ENCODE results near the genes ALG8 and PRCP.

- PRO-cap: no peak
Measured at GRCh38 chr11:76781734-76782527, 1.2 kb upstream of the TSKU start.

GRCh38 chr11:76810043-76810583 lies 27.0 kb downstream of the TSKU start:
- PRO-cap: no peak

DNA sequence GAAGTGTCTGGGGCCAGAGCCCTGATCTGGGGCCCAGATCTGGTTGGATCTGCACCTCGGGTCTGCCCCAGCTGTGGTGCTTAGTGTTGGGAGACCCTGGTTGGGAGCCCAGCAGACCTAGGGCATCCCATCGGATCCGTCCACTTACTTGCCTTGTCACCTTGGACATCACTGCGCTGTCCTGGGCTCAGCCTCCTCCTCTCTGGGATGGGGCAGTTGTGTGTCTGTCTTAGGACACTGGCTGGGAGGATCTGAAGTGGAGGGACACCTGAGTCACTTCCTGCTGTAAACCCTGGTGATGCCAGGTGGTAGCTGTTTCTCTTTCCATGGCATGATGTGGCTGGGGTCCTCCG lies 12.3 kb upstream of the OMP start:
- PRO-cap: no peak

DNA sequence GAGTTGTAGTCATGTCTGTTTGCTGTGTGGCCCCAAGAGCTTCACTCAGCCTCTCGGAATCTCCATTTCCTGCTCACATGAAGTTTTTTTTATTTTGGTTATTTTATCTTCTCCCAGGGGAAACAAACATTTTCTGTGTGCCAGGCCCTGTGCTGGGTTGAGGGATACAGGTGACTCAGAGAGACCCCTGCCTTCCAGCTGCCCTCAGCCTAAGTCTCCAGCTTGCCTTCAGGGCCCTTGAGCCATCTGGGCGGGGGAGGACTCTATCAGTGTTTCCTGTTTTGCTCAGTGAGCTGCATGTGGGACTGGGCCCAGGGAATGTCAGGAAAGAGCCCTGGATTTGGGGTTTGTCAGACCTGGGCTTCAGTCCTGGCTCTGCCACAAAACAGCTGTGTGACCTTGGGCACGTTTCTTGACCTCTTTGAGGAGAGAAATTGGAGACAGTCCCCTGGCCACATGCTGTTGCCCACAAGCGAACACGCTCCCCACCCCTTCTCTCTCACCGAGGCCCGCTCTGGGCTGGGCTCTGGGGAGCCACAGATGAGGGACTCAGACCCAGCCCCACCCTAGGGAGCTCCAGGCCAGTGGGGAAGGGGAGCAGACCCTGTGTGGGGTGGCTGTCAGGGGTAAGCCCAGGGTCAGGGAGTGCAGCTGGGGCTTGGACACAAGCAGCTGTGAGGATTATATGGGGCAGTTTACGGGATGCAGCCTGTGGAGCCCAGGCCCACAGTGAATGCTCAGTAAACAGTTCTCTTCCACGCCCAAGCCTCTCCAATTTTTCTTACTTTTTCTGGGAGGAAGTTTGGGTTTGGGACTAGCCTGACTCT lies 12.2 kb downstream of the MYO7A start:
- PRO-cap: no peak

- PRO-cap: no peak
Measured at GRCh38 chr11:77278499-77279211, 22.8 kb downstream of the GDPD4 start.

DNA sequence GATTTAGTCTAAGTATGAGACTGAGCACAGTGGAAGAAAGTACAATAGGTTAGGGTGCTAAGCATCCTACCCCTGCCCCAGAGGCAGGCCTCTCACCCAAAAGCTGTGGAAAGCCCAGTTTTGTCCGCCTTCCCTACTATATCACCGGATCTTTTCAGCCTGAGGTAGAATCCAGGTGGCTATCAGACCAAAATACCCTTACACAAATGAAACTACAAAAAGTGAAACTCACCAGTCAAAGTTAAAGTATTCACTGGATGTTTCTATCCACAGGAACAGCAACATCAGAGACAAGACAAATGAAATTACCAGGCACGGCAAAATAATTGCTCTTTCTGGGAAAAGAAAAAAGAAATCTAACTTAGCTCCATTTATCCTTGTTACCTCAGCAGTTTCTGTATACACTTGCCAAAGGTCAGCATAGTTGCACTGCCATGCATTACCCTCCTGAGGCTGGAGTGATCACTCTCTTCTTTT lies 16.6 kb downstream of the GDPD4 start:
- PRO-cap: no peak

GRCh38 chr11:77407490-77407948 lies 66.4 kb downstream of the PAK1 start:
- PRO-cap: no peak

- PRO-cap: no peak
Measured at GRCh38 chr11:78078853-78079526, 672 bp downstream of the NDUFC2 start.

GRCh38 chr11:78082853-78083436 lies 3.3 kb upstream of the NDUFC2 start:
- PRO-cap: no peak

- PRO-cap: unidirectional peak, minus-strand start at chr11:78139624
Measured at GRCh38 chr11:78139244-78140481, at the start of gene ALG8. Gene ALG8 (minus strand): TSS chr11:78139626.

- PRO-cap: no peak
Measured at GRCh38 chr11:78202646-78203073, 13.9 kb downstream of the USP35 start.

DNA sequence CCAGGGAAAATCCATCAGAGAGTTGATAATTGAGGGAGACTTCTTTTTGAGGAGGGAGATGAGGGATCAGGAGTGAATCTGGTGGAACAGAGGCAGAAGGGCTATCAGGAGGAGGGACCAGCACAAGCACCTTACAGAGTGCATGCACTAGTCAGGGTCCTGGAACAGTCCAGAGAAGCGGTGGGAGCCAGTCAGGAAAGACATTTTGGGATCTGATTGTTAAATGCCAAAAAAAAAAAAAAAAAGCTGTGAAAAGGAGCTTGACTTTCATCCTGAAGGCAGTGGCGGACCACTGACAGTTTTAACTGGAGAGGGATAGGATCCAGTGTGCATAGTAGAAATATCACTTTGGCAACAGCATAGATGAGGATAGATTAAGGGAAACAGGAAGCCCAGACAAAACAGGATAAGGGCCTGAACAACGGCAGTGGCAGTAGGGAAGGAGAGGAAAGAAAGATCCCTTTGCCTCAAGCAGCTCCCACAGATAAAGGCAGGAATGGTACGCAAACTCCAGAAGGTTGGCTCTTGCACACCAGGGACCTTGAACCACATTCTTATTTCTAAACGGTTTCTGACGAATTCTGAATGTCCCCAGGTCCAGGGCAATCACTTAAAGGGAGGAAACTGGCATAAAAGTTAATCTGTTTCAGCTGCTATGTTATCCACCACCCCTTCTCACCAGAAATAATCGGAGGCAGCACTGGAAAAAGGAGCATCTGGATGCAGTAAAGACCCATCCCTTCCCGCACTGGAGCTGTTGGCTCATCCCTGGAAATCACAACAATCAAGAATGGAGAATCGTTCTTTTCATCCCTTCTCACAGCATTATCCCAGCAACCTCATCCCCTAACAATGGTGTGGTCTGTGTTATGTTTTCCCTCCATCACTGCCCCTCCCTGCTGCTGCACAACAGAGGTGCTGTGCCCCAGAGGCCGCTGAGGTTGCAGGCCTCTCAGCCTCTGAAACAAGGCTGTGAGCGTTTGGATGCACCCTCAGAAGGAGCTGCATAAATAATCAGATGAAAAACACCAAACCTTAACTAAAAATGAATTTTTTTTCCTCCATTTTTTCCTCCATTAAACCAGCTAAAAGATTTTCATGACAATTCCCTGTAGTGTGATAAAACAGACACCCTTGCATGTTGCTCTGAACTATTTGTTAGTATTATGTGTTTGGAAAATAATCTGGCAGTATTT lies 99.1 kb downstream of the GAB2 start:
- PRO-cap: no peak

- PRO-cap: no peak
Measured at GRCh38 chr11:78365007-78366011, 52.3 kb downstream of the GAB2 start.

GRCh38 chr11:78429519-78430149 lies 12.0 kb upstream of the GAB2 start:
- PRO-cap: no peak

DNA sequence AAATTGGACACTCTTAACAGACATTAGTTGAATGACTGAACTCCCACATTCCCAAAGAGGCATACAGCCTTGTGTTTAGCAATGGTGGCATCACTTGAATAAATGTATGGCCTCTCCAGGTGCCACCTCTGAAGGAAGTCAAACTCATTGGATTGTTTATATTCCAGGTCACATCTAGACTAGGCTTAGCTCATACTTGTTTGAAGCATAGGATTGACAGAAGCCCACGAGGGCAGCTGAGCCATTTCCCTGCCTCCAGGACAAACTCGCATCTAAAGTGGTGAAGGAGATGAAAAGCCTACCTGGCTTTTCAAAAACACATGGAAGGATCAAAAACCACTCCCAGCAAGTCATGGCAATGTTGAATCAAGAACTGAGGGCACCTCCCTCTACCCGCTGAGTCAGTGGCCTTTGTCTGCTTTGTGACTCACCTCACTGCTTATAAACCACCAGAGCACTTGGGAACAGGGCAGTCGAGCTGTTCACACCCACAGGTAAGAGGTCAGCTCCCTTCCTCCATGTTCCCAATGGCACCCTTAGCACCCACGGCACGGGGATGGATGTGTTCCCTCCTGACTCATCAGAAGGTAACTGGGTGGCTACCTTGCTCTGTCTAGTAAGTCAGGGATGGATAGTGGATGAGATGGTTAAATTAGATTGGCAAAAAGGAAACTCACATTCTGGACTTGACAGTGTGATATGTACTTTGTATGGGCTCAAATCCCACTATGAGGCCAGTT lies 21.8 kb downstream of the TENM4 start:
- PRO-cap: no peak

DNA sequence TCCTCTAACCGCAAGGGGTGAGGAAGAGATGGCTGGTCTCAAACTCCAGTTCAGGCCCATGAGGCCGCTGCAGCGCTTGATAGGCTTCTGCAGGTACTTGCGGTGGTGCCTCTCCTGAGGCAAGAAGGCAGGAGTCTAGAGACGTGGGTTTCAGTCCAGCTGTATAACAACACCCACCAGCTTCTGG lies 292 bp upstream of the FAM181B start:
- PRO-cap: no peak

DNA sequence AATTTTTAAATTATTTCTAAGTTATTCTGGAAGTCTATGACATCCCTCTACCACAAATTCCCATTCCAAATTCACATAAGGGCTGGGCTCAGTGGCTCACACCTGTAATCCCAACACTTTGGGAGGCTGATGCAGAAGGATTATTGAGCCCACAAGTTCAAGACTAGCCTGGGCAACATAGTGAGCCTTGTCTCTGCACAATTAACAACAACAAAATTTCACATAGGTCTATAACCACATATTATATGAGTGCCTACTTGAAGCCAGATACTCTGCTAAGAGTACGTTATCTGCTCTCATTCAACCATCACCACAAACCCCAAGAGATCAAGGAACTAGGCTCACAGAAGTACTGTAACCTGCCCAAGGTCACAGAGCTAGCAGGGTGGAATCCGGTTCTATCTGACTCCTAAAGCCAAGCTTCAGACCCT lies 1.2 kb downstream of the PRCP start:
- PRO-cap: no peak

GRCh38 chr11:82900252-82901237 lies at the start of gene PRCP:
Gene PRCP (minus strand): TSS chr11:82900430.
- PRO-cap: bidirectional peak, plus-strand start at chr11:82900538, minus-strand start at chr11:82900419

- PRO-cap: no peak
Measured at GRCh38 chr11:82971194-82971716, 69.7 kb downstream of the DDIAS start.

DNA sequence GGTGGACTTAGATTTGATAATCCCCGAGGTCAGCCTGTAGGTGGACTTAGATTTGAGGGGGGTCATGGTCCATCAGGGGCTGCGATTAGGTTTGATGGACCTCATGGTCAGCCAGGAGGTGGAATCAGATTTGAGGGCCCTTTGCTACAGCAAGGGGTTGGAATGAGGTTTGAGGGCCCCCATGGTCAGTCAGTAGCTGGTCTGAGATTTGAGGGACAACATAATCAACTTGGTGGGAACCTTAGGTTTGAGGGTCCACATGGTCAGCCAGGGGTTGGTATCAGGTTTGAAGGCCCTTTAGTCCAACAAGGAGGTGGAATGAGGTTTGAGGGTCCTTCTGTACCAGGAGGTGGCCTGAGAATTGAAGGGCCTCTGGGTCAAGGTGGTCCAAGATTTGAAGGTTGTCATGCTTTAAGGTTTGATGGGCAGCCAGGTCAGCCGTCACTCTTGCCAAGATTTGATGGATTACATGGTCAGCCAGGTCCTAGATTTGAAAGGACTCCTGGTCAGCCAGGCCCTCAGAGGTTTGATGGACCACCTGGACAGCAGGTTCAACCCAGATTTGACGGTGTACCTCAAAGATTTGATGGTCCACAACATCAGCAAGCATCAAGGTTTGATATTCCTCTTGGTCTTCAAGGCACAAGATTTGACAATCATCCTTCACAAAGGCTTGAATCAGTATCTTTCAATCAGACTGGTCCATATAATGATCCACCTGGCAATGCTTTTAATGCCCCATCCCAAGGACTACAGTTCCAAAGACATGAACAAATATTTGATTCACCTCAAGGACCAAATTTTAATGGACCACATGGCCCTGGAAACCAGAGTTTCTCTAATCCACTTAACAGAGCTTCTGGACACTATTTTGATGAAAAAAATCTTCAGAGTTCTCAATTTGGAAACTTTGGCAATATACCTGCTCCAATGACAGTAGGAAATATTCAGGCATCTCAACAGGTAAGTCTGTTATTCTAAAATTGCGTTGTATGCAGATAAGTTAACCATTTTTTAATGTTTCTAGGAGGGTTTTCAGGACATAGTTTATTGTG lies 12.4 kb downstream of the PCF11 start:
- PRO-cap: no peak